Neural crest cell (in vitro differentiated cells): Measurements from ENCODE around the genes PIK3CA and GNB4.

DNA sequence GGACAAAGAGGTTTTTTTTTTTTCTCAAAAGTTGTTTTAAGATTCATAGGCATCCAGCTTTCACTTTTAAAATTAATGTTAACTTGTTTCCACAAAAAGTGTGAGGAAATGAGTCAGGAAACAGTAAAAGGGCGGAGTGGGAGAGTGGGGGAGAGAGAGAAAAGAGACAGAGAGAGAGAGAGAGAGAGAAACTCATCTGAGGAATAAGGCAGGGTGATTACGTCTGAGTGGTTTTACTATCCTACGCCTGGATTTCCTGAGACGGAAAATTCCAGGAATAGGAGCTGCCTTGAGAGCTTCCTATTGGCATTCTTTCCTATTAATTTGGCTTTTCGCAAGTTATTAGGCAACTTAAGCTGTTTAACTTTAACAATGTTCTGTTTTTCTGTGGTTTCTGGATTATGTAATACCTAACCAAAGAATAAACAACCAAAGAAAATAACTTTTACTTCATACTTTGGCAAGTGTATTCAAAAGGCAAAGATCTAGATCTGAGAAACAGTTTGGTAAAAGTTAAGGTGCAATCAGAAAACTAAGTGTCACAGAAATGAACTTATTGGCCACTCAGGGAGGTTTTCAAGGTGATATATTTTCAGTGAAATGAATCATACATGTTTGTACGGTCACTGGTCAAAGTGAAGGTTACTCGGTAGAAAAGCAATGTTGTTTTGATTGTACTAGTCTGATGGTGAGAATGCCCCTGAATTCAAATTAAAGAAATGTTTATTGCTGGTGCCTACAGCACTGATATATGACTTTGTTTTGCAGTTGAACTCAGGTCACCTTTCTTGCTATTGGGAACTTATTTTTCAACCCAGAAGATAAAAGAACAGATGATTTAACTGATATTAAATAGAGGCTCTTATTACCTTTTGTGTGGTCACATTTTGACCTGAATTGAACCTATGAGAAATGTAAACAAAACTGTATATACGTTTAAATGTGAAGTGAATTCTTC, 39.9 kb upstream of the TNFSF10 start:
- PRO-cap = no peak

GRCh38 chr3:172586034-172586284, 62.7 kb upstream of the TNFSF10 start:
- PRO-cap = no peak

GRCh38 chr3:172601597-172601849, 78.3 kb upstream of the TNFSF10 start:
- PRO-cap = no peak

DNA sequence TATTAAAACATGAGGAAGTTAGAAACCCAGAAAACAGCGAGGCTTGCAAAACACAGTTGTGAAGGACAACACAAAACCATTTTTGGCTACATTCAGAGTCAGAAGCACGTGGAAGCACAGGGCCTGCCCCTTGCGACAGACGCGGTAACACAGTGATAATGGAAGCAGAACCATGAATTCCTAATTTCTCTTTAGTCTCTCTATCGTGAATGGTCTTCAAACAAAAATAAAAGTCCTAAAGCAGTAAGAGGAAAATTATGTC, 12.2 kb downstream of the NCEH1 start:
- PRO-cap = no peak

DNA sequence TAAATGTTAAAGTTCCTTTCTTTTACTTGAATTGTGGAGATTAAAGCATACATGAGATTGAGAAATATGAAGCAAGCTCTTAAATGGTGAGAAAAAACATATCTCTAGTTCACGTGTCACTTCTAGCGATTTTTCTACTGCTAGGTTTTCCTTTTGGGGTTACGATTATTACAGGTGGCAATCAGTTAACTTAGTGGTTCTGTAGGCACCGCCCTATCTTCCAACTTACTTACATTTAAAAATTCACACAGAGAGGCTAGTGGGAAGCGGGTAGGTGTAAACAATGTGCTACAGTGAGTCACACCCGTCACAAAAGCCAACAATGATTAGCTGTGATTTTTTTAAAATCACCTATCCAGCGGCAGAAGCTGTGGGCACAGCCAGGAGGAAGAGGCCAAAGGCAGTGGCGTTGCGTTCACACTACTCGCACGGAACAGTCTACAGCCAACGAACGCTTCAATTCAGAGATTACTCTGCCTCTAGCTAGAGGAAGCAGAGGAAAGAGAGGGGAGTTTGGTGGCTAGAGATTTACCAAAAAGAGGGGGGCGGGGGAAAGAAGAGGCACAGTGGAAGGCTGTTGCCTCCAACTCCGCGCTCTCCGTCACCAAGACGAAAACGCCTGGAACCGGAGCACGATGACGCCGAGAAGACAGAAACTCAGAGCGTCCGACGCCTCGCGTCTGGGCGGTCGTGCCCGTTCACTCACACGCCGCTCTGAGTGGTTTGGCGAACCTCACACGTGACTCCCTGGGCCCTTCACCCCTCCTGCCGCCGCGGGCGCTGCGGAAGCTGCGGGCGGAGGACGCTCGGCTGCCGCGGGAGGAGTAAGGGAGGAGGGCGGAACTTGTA, 2.4 kb upstream of the NLGN1 start:
- PRO-cap = bidirectional peak, plus-strand start at position 660 of the sequence, minus-strand start at position 716 of the sequence

DNA sequence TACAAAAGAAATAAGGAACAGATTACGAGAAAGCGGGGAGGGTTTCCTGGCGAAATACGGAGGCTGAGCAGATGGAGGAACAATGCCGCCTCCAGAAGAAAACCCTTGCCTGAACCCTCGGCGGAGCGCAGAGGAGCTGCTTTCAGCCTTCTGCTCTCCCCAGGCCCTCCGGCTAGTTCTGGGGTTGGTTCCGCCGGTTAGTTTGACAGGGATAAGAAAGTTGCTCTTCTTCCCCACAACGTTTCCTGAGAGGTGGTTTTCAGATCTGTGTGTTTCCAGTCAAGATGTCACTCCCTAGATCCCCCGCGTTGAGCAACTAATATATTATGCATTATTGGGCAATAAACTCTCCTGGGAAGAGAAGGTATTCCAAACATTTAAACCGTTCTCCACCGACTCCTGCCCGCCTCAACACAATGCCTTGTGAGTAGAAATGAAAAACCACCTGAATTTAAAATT, 550 bp downstream of the NLGN1 start:
- PRO-cap = bidirectional peak, plus-strand start outside the sequence, minus-strand start at position 180 of the sequence

DNA sequence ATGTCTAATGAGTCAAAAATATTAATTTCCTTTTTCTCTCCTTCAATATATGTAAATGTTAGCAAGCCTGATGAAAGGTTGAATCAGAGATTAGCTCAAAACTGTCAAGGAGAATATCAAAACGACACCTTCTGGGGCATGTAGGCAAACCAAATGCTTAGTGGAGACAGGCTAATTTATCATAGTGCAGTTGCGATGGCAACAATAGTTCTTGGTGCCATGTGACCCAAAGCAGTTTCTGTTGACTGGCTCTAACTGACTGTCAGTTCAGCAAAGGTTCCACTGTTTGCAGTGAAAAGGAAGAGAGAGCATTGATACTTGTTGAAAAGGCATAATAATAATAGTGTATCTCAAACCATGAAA, 513.9 kb downstream of the NLGN1 start:
- PRO-cap = bidirectional peak, plus-strand start at position 282 of the sequence, minus-strand start at position 151 of the sequence

- PRO-cap = no peak
Measured at GRCh38 chr3:176883805-176884004, 313.6 kb downstream of the TBL1XR1 start.

GRCh38 chr3:177015156-177016122, 181.8 kb downstream of the TBL1XR1 start:
- PRO-cap = no peak

- PRO-cap = no peak
Measured at GRCh38 chr3:177134812-177135362, 62.4 kb downstream of the TBL1XR1 start.

DNA sequence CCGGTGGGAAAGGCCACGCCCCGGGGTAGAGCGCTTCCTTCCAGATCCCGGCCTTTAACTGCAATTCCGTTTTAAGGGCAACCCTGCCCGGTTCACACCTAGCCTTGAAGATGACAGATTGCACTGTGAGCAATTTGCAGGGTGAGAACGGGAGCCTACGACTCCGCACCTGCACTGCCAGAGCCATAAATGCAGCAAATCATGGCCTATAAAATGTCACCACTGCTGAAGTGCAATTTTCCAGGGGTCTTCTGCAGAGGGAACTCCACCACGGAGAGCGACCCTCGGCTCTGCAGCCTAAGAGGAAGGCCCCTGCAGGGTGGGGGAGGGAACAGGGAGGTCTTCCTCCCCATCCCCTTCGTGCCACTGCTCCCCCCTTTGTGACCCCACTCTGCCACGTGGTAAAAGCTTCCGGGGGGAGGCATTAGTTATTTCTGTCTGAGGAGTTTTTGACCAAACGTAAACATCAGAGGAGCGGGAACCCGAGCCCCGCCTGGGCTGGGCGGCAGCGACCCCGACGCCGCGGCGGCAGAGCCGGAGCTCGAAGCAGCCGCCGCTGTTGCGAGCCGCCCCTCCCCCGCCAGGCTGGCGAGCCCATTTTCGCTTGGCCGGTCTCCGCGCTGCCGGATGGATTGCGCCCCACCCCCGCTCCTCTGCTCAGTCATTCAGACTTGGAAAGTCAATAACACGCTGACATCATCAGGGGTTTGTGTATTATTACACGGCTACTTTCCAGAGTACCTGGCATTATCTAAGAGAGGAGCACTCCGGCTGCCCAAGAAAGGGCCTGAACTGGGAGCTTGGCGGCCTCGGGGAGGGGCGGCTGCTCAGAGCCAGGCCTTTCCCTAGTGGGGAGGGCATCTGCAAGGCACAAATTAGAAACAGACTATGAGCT, 162.4 kb upstream of the TBL1XR1 start:
- PRO-cap = bidirectional peak, plus-strand start at position 256 of the sequence, minus-strand start at position 292 of the sequence; bidirectional peak, plus-strand start at position 747 of the sequence, minus-strand start at position 533 of the sequence

DNA sequence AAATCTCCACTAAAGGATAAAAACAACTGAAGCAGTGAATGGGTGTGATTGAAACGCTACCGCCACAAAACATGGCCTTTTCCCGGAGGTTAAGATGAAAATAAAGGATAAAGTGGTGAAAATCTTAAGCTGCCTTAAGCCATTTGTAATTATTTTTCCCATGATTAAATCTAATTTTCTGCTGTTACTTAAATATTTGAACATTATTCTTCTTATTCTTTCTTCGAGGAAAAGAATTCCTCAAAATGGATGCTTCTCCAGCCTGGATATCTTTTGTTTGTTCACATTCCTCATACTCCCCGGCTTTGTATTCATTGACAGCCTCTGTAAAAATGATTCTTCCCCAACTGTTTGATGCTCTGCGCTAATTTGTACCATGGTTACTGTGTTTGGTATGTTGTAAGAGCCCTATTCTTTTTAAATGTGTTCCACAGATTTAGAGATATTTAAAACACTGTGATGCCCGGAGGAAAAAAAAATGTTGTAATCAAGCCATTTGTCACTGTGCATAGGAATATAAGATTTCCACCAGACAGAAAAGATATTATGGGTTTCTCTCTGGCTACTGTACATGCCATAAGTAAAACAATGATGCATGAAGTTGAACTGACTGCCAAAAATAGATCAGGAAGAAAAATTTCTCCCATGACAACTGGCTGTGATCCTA, 254.5 kb upstream of the TBL1XR1 start:
- PRO-cap = bidirectional peak, plus-strand start at position 342 of the sequence, minus-strand start at position 279 of the sequence

GRCh38 chr3:177824814-177825092, 627.5 kb upstream of the TBL1XR1 start:
- PRO-cap = no peak

DNA sequence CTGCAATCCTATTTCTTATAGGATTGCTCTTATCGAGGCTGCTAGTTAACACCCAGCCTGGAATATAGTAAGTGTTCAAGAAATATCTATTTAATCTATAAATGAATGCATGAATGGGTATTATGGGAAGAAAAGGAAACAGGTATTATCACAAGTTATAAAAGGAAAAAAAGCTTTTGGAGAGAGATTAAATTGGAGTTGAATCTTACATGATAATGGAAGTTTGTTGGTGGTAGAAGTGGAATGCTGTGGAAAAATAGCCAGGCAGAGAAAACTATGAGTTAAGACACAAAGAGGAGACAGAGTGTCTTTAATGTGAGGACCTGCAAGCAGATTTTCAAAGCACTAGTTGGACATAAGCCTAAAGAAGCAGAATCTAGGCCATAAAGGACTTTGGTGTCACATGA, 123.1 kb upstream of the KCNMB2 start:
- PRO-cap = no peak

GRCh38 chr3:179020564-179021221, 50.9 kb downstream of the ZMAT3 start:
- PRO-cap = no peak

DNA sequence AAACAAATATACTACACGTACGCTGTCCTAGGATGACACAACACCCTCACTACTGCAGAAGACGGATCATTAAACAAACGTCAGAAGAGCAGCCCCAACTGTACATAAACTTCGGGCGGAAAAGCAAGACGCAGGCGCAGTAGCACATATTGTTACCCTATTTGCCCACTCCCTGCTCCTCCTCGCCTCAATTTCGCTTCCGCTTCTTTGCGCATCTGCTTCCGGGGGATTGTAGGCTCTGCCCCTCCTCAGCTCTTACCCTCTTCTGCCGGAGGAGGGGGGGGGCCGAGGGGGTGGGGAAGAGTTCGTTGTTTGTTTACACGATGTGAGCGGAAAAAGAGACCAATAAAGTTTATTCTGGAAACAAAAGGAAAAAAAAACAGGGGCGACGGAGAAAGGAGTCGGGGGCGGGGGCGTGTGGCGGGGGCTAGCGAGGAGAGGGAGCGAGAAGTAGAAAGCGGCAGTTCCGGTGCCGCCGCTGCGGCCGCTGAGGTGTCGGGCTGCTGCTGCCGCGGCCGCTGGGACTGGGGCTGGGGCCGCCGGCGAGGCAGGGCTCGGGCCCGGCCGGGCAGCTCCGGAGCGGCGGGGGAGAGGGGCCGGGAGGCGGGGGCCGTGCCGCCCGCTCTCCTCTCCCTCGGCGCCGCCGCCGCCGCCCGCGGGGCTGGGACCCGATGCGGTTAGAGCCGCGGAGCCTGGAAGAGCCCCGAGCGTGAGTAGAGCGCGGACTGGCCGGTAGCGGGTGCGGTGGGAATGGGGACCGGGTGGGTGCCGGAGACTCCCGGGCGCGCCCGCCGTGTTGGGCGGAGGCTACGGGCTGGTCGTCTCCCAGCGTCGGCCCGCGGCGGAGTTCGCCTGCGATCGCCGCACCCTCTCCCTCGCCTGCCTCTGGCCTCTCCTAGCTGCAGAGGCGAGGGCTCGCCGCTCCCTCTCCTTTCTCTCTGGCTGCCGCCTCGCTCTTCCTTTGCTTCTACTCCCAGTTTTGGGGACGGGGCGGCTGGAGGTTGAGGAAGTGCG, at the start of gene PIK3CA:
TSS of gene PIK3CA (plus strand) at position 463 of the 1,014 bp plus-strand sequence.
- PRO-cap = bidirectional peak, plus-strand start at position 463 of the sequence, minus-strand start at position 106 of the sequence; bidirectional peak, plus-strand start at position 902 of the sequence, minus-strand start at position 727 of the sequence

- PRO-cap = no peak
Measured at GRCh38 chr3:179180785-179181685, 32.9 kb downstream of the PIK3CA start.

DNA sequence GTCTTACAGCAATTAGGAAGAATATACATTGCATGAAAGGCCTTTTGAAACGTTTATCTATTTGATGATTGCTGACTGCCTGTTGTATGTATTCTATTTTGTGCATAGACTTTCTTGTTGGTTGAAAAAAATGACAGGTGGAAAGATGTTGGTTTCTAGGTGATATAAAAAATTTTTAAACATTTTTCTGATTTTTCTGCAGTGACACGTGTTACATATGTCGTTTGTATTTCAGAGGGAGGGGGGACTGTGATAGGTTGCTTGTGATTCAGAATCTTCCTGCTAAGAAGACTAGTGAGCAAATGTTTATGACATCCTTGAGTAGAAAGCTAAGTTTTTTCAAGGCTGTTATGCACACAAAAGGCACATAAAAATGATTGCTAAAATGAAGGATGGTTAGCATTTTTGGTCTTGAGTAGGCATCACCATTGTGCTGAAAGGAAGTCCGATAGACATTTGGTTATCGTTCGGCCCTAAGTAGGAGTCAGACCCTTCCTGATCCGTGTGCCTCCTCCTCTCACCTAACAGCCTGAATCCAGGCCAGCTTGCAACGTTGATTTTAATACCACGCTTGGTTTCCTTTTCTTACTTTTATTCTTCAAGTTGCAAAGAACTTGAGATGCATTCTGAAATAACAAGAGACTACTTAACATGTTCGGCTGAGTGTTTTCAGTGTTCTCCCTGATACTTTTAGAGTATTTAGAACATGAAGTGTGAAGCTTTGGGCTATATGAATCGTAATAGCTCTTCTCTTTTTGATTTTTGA, 1.5 kb downstream of the ZNF639 start:
- PRO-cap = no peak

DNA sequence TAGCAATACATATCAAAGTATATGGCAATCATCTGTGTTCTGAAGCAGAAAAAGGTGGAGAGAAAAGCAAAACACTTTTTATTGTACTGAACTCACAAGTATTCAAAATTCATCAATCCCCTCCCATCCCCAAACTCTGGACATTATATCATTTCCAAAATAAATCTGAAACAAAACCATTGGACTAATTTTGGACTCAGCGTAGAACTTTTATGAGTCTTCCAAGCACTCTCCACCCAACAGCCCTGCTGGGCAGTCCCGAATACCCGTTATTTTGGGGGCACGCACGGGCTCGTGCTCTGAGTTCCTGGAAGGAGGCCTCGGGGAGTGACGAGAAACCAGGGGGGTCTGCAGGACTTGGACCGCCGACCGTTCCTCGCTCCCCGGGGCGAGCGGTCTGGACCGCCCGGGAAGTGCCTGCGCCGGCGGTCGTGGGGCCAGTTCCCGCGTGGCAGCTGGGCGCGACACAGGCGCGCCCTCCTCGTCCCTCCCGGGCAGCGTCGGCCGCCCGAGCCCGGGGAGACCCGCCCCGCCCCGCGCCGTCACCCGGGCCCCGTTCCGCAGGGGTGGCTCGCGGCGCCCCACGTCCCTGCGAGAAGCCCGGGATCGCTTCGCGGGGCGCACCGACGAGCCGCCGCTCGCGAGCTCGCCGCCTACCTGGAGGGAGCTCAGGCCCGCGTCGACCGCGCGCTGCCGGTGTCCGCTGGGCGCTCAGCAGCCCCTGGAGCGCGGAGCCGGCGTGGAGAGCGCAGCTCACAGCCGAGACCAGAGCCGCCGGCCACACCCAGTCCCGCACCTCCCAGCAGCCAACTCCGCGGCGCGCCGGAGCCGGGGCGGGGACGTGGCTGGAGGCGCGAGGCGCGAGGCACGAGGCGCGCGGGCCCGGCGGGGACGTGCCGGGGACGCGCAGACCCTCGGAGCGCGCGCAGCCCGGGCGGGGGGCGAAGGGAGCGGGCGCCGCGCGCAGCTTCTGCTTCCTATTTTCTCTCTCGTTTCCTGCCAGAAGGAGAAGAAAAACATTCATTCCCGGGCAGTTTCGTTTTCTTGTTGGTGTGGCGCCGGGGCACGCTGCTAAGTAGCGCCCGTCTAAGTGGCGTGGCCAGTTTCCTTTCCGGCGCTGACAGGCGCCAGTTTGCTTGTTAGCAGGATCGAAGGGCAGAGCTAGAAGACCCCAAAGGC, at the start of gene GNB4:
TSS of gene GNB4 (minus strand) at position 782 of the 1,179 bp plus-strand sequence.
- PRO-cap = bidirectional peak, plus-strand start at position 440 of the sequence, minus-strand start at position 247 of the sequence; bidirectional peak, plus-strand start at position 1,039 of the sequence, minus-strand start at position 814 of the sequence

GRCh38 chr3:179464098-179464914, 13.0 kb upstream of the GNB4 start:
- PRO-cap = no peak